Spleen (tissue), 7 donors: ENCODE measurements around the genes ZNF22, OR13A1 and ZNF488.

- PRO-cap, 4 experiments: no peak in any of the 4 experiments
- RAMPAGE, long total RNA, 4 experiments: no peak in any of the 4 experiments
Measured at GRCh38 chr10:43824830-43825395, 176.2 kb upstream of the ZNF32 start.

GRCh38 chr10:43866880-43867149, 218.1 kb upstream of the ZNF32 start:
- PRO-cap, 4 experiments: peak in 3 of 4 experiments; most common minus-strand start chr10:43867029 (in 3)
- RAMPAGE, long total RNA, 4 experiments: no peak in any of the 4 experiments

DNA sequence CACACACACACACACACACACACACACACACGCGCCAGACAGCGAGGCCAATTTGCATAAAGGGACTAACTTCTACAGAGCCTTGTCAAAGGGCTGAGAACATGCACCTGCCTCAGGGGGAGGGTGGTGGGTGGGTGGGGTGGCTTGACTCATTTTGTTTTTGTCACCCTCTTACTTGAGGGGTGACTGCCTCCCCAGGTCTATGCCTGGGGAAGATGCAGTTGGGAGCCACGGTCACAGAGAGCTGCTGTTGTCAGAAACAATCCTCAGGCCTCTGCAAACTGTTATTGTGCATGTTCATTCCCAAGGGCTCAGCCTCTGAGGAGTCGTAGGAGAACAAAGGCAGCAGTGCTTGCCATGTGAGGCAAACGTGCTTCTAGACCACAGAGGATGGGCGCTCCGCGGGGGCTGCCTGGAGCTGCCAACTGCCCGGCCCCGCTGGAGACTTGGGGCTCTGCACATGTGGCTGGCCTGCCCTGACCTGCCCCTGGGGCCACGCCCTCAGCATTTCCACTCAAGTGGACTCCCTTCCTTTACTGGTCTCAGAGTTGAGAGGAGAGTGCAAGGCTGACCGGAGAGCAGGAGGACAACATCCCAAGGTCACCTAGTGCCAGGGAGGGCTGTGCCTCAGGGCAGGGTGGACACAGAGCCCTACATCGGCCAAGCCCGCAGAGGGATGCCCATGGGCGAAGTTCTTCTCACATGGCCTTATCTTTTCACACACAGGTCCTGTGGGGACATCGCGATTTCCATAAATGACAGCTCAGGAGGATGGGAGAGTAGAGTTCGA, 222.2 kb upstream of the ZNF32 start:
- PRO-cap, 4 experiments: peak in 1 of 4 experiments; most common plus-strand start position 545 of the sequence (in 1)
- RAMPAGE, long total RNA, 4 experiments: no peak in any of the 4 experiments

DNA sequence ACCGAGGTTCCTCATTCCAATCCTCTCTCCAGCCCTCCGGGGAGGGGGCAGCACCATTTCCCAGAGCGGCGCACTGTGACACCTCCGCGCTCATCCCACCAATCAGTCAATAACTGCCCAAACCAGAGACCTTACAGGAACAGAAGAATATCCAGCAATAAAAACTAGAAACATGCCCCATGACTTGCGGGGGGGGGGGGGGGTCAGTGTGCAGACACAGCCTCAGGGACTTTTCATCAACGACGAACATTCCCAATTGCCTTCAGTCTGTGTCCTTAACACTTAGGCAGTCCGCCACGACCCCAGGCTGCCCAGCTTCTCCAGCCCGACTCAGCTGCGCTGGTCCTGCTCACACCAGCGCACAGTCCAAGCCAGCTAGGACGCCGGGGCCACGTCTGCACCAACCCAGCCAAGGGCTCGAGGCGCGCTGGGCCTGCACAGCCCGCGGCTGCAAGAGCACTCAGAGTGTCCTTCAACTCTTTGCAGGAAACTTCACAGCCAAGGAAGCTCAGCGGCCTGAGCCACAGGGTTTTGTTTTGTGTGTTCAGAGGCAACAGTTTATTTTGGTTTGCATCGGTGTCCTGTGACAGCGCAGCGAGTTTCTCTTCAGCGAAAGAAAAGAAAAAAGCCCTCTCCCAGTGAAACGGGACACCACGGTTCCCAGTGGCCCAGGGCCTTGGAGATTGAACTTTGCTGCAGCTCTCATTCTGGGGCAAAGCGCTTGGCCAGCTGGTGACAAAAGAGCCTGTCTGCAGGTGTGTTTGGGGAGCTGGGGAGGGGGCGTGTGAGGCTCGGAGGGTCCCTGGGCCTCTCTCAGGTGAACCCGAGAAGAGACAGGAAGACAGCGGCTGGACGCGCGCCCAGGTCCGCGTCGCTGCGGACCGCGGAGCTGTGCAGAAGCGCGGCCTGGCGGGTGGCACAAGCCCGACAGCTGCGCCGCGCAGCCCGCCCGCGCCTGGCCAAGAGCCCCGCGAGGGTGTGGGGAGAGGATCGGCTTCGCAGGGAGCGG, 1.2 kb downstream of the CXCL12 start:
- PRO-cap, 4 experiments: peak in 1 of 4 experiments; most common plus-strand start position 289 of the sequence (in 1); most common minus-strand start position 3 of the sequence (in 1)
- RAMPAGE, long total RNA, 4 experiments: no peak in any of the 4 experiments

DNA sequence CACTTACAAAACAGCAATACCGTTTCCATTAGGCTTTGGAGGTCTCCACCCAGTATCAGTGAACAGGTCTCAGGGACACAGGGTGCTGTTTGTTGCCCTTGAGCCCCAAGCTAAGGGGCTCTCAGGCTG, 4.3 kb downstream of the DEPP1 start:
- PRO-cap, 4 experiments: no peak in any of the 4 experiments
- RAMPAGE, long total RNA, 4 experiments: no peak in any of the 4 experiments

- PRO-cap, 4 experiments: no peak in any of the 4 experiments
- RAMPAGE, long total RNA, 4 experiments: no peak in any of the 4 experiments
Measured at GRCh38 chr10:44997924-44998722, 2.6 kb upstream of the ZNF22 start.

DNA sequence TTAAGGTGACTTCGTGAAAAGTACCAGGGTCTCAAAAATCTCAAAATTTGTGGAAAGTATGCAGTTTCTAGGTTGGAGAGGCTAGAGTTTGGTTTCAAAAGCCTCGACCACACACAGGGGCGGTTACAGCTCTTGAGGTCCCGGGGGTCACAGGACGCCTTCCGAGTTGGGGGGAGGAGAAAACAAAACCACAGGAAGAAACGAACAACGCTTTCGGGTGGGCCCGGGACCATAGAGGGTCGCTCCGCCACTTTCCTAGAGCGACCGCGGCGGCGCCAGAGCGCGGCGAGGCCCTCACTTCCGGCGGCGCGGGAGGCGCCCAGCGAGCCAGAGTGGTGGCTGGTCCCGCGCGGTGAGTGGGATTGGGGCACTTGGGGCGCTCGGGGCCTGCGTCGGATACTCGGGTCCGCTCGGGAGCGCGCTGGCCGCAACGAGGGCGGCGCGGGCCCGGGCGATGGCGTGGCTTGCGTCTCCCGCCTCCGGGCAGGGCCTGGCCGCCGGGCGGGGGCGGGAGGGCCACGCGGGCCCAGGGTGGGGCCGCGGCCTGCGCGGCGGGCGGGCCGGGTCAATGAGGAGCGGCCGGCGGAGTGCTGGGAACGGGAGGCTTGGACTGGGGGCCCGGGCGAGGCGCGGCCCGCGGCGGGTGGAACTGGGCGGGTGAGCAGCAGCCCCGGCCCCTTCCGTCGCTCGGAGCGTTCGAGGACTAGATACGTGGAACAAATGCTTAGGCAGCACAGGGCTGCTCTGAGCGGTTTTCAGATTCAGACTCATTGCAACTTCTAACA, at the start of gene ZNF22:
ZNF22 (plus strand) TSS at position 297 of the 785 bp plus-strand sequence.
- PRO-cap, 4 experiments: peak in 4 of 4 experiments; most common plus-strand start position 297 of the sequence (in 2); most common minus-strand start position 151 of the sequence (in 2)
- RAMPAGE, long total RNA, 4 experiments: start-site peak on the plus strand in 4 of 4 experiments, centred at positions 304 to 313 of the sequence, 520 to 713 reads per replicate; start-site peak on the minus strand in 3 of 4 experiments, centred at positions 151 to 155 of the sequence, 10 to 15 reads per replicate

DNA sequence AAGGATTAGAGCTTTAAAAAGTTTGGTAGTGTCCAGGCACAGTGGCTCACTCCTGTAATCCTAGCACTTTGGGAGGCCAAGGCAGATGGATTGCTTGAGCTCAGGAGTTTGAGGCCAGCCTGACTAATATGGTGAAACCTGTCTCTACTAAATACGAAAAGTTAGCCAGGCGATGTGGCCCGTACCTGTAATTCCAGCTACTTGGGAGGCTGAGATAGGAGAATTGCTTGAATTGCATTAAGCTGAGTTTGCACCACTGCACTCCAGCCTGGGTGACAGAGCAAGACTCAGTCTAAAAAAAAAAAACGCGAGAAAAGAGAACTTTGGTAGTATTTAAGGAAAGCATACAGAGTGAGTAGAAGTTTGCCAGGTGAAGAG, 155.6 kb downstream of the ZNF22 start:
- PRO-cap, 4 experiments: no peak in any of the 4 experiments
- RAMPAGE, long total RNA, 4 experiments: no peak in any of the 4 experiments

GRCh38 chr10:45315314-45315854, at the start of gene OR13A1:
TSS of gene OR13A1 (minus strand) at chr10:45315608.
- PRO-cap, 4 experiments: no peak in any of the 4 experiments
- RAMPAGE, long total RNA, 4 experiments: no peak in any of the 4 experiments

DNA sequence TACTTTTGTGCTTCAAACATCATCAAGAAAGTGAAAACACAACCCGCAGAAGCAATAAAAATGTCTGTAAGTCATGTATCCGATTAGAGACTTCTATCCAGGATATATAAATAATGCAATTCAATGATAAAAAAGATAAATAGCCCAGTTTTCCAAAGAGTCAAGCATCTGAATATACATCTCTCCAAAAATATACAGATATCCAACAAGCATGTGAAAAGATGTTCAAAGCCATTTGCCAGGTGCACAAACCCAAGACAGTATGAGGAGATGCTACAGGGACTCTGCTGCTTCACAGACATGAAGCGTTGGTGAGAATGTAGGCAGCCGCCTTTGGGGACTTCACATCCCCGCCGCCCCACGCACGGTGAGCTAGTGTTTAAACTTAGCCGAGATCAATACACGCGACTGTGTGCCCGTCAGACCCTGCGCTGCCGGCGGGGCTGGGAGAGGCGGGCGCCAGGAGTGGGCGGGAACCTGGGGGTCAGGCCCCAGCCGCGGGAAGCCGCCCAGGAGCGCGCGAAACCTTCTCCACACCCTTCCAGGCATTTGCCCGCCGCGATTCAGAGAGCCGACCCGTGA, 1.0 kb upstream of the ALOX5 start:
- PRO-cap, 4 experiments: no peak in any of the 4 experiments
- RAMPAGE, long total RNA, 4 experiments: no peak in any of the 4 experiments

GRCh38 chr10:45408895-45409415, 34.9 kb downstream of the ALOX5 start:
- PRO-cap, 4 experiments: no peak in any of the 4 experiments
- RAMPAGE, long total RNA, 4 experiments: no peak in any of the 4 experiments

GRCh38 chr10:45410617-45411272, 36.7 kb downstream of the ALOX5 start:
- PRO-cap, 4 experiments: no peak in any of the 4 experiments
- RAMPAGE, long total RNA, 4 experiments: no peak in any of the 4 experiments

DNA sequence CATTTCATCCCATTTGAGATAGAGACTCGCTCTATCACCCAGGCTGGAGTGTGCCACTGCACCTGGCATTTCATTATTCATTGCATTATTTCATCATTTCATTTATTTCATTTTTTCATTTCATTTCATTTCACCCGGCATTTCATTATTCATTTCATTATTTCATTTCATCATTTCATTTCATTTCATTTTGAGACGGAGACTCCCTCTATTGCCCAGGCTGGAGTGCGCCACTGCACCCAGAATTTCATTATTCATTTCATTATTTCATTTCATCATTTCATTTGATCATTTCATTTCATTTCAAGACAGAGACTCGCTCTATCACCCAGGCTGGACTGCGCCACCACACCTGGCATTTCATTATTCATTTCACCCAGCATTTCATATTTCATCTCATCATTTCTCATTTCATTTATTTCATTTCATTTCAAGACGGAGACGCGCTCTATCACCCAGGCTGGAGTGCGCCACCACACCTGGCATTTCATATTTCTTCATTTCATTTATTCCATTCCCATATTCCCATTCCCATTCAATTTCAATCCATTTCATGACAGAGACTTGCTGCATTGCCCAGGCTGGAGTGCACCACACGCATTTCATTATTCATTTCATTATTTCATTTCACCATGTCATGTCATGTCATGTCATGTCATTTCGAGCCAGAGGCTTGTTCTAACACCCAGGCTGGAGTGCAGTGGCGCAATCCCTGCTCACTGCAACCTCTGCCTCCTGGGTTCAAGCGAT, 24.3 kb upstream of the AGAP4 start:
- PRO-cap, 4 experiments: no peak in any of the 4 experiments
- RAMPAGE, long total RNA, 4 experiments: no peak in any of the 4 experiments

GRCh38 chr10:46269256-46270248, 17.2 kb upstream of the ANTXRL start:
- PRO-cap, 4 experiments: peak in 1 of 4 experiments; most common minus-strand start chr10:46269619 (in 1)
- RAMPAGE, long total RNA, 4 experiments: start-site peak on the minus strand in 4 of 4 experiments, at chr10:46269545-46269634 at its widest, 84 to 141 reads per replicate

DNA sequence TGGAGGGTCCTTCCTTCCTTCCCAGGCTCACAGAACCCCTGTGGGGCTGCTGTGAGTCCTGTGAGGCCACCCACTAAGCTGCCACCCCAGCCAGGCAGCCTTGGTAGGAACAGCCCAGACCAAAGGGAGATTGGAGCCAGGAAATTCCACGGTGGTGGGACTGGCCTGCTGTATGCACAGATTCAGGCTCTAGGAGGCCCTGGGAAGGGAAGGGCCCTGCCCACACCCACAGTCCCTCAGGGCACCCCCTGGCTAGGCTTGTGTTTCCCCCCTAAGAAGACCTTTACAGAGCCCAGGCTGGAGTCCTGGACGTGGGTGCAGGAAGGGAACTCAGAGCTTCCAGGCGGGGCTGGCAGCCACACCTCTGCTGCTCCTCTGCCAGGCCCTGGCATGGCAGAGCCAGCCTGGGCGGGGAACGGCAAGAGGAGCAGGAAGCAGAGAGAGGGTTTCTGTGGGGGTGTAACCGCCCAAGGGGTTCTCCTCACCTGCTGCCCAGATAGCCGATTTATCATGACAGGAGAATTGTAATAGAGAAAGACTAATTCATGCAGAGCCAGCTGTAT, 32.9 kb downstream of the GPRIN2 start:
- PRO-cap, 4 experiments: no peak in any of the 4 experiments
- RAMPAGE, long total RNA, 4 experiments: no peak in any of the 4 experiments

GRCh38 chr10:46541108-46541817, 15.2 kb downstream of the GPRIN2 start:
- PRO-cap, 4 experiments: no peak in any of the 4 experiments
- RAMPAGE, long total RNA, 4 experiments: no peak in any of the 4 experiments

DNA sequence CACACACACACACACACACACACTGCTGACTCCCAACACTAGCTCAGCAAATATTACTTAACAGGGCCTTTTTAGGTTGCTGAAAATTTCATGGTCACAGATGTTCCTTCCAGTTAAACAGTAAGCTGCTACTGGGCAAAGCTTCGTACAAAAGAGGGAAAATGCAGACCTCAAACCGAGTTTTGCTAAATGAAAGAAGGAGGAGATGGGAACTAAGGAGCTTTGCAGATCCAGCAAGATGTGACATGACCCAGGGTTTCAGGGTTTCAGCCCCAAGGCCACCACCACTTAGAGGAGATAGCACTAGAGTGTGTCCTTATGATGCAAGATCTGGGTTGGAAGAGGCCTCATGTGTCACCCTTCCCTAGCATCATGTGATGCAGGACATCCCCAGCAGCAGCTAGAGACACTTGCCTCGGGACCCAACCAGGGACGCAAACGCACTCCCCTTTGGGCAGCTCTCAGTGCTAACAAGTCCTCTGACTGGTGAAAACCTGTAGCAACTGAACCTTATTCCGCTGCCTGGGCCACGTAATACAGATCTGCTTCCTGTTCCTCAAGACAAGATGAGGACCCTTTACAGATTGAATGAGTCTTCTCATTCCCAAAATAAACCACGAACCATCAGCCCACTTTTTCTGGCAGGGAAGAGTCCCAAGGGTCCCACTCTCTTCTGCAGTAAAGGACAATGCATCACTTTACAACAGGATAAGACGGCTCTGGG, 45.0 kb upstream of the GDF10 start:
- PRO-cap, 4 experiments: no peak in any of the 4 experiments
- RAMPAGE, long total RNA, 4 experiments: no peak in any of the 4 experiments

GRCh38 chr10:47298687-47299171, 1.3 kb upstream of the GDF10 start:
- PRO-cap, 4 experiments: no peak in any of the 4 experiments
- RAMPAGE, long total RNA, 4 experiments: no peak in any of the 4 experiments

DNA sequence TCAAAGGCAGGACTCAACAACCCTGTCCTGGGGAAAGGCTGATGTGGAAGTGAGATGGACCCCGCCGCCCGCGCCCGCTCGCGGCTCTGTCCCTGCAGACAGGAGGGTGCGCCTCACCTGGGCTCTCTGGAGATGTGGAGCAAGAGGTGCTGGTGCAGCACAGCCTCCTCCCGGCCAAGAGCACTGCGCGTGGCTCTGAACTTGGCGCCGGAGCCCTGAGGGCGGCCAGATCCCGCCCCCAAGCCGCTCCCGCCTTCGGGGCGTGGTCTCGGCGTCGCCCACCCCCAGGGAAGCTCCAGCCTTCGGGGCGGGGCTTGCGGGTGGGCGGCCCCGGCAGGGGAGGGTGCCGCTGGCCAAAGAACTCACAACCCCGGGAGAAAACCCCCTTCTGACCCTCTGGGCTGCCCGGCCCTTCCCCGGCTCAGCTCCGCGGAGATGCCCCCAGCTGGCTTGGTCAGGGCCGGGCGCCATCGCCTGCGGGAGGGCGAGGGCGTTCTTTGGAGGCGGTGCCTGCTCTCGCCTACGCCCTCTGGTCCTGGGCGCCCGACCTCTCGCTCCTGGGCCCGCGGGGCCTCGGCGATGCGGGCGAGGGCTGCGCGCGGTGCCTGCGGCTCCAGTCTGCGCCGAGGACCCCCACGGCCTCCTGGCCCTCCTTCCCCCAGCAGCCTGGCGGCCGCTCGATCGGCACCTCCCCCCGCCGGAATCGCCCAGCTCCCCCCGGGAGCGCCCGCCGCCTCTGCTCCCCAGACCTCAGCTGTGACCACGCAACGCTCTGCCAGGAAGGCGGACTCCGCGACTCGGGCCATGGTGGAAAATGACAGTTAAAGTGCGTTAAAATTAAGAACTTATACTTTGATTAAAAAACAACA, at the start of gene ZNF488:
ZNF488 (minus strand) TSS at position 191 of the 869 bp plus-strand sequence.
- PRO-cap, 4 experiments: peak in 4 of 4 experiments; most common plus-strand start position 558 of the sequence (in 2); most common minus-strand start position 705 of the sequence (in 4)
- RAMPAGE, long total RNA, 4 experiments: no peak in any of the 4 experiments

DNA sequence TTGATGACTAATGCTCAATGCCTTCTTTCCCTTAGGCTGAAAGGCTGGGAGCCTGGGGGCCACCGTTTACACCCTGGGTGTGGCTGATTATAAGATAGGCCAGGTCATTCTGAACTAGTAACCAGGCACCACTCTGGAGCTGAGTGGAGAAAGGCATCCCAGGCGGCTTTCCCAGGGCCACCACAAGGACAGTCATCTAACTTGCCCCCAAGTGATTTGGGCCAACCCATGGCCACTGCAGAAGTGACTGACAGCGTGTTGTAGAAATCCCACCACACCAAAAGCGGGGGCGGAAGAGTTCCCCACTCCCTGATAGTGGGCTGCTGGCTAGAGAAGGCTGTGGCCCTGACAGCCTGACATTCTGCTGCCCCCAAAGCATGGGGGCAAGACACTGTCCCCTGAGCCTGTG, 22.9 kb upstream of the ZNF488 start:
- PRO-cap, 4 experiments: no peak in any of the 4 experiments
- RAMPAGE, long total RNA, 4 experiments: no peak in any of the 4 experiments